ENCODE results near the genes PDP2 and EXOC3L1.

DNA sequence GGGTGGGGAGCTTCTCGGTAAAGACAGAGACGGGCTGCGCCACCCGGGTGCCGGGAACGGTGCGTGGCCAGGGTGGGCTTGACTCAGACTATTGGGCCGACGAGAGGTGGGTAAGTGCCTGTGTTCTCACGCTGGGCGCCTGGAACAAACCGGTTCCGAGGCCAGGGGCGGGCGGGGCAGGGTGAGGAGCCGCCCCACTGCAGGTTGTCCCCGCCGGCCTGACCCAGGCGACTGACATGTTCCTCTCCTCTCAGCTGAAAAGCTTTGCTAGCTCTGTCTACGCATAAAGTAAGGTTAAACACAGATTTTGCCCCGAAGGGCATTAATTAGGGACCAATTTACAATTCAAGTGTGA is 564 bp upstream of the CMTM4 start:
- RRBS, result 4% methylated on average over 12 of the region's 21 CpGs

DNA sequence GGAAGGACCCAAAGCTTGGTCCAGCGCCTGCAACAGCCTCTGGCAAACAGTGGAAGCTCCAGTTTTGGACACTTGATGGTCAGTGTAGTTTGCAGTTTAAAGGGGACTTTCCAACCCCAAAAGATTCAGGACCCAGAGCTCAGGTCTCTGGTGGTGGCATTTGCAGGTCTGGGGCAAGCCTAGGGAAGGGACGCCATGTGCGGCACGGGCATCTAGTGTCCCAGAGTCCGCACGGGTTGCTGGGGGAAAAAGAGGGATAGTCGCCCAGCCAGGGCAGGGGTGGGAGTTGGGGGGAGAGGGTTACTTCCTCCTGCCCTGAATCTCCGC is 305 bp upstream of the CA7 start:
- RRBS, result no CpG with 5 or more reads among the region's 8 CpGs

DNA sequence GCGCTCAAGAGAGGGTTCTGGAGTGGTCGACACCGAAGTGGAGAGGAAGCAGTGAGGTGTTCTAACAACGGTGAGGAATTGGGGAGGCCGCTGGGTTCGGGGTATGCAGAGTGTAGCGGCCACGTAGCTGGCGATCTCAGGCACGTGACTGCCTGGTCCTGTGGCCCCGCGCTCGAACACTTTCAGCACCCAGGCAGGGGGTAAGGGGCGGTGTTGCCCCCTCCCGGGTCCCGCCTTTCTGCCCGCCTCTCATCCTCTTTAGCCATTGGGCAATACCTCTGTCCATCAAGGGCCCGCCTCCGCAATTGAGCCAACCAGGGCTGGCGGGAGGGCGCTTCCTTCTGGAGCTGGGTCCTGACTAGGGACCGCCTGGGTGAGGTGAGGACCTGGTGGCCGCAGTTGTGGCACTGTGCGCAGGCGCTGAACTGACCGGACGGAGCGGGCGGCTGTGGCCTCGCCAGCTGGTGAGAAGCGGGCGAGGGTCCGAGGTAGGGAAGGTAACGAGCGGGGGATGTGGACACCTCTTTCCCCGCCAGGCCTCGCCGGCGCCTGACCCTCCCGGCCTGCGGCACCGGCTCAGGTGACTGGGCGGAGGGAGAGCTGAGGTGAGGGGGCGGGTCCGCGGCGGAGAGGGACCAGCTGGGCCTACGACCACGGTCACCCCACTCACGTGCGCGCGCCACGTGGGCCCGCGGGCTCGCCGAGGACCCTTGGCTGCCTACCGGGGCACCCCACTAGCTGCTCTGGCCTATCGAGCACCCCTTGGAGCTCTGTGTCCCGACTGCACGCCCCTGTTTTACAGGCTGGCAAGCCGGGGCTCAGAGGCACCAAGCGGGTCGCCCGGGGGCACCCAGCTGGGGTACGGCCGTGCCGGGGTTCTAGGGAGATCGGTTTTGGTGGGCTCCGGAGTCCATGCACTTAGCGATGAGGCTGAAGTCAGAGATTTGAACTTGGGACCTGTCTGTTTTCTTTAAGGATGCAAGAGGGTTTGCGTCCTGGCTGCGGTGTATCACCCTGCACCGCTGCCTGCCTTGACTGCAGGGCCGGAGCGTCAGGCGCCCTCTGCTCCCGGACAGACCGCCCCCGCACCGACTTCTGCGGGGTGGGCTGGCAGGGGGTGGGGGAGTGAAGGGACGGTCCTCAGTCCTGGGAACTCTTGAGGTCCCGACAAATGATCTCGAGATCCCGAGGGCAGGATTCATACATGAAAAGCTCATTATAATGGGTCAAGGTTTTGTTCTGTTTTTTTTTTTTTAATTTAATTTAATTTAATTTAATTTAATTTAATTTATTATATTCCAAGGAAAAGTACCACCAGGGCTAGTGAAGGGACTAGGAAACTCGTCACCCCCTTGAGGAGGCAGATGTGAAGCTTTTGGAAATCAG is at the start of gene PDP2:
Gene PDP2 (plus strand): TSS at position 339 of the 1,386 bp plus-strand sequence.
- RRBS, result 1% methylated on average over 13 of the region's 88 CpGs

- RRBS, result no CpG with 5 or more reads among the region's 7 CpGs
Measured at GRCh38 chr16:66898100-66898732, 17.9 kb downstream of the PDP2 start.

DNA sequence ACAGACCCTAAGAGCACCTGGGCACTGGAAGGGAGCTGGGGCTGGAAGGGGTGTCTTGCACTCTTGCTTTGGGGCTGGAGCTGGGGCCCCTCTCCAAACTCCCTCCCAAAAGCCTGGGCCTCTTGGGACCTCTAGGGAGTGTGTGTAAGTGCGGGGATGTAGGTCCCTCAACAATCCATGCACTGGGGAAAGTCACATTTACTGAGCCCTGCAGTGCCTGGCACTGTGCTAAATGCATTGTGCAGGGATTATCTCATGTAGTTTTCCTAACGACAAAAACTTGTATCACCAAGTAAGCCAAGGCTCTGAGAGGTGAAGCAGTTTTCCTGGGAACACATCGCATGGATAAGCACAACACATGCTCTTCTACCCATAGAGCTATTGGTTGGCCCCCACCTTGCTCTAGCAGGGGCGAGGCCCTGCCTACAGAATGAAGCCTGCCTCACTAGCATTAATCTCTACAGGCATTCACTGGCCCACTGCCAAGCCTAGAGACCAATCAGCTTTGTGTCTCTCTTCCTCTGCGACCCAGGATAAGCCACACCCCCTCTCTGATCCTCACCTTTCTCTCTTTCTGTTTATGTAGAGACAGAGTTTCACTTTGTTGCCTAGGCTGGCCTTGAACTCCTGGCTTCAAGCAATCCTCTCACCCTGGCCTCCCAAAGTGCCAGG is 13.1 kb downstream of the CDH16 start:
- RRBS, result no CpG with 5 or more reads among the region's 5 CpGs

GRCh38 chr16:66924529-66925396 is 572 bp downstream of the RRAD start:
- RRBS, result 4% methylated on average over 37 of the region's 82 CpGs

DNA sequence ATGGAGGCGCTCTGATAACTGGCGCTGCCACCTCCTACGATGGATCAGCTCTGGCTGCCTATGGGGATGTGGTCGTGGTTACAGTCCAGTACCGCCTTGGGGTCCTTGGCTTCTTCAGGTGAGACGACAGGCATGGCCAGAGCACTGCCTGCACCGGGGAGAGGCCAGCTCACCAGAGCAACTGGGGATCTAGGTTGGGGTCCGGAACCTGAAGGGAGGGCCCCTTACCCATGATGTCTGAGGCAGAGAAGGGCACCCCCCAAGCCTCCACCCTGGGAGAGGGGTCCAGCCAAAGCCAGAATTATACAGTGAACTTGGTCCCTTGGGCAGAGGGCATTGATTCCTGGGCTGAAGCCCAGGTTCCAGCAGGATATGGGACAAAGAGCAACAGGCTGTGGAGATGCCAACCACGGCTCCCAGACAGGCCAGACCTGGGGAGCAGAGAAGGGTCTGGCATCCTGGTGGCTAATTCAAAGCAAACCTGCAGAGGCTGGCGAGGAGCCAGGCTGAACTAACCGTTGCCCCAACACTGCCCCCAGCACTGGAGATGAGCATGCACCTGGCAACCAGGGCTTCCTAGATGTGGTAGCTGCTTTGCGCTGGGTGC is 2.9 kb downstream of the CES3 start:
- RRBS, result 80% methylated on average over 1 of the region's 12 CpGs

- RRBS, result no CpG with 5 or more reads among the region's 4 CpGs
Measured at GRCh38 chr16:67104899-67105354, 4.8 kb upstream of the PHAF1 start.

DNA sequence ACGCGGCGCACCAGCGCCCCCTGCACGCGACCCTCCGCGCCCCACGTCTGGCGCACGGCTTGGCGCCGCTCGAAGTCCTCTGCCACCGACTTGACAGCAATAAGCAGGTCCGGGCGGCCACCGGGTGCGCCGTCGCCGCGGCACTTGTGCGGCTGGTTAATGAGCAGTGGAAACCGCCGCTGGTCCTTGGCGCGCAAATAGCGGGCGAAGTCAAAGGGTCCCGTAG is 857 bp downstream of the B3GNT9 start:
- RRBS, result no CpG with 5 or more reads among the region's 31 CpGs

DNA sequence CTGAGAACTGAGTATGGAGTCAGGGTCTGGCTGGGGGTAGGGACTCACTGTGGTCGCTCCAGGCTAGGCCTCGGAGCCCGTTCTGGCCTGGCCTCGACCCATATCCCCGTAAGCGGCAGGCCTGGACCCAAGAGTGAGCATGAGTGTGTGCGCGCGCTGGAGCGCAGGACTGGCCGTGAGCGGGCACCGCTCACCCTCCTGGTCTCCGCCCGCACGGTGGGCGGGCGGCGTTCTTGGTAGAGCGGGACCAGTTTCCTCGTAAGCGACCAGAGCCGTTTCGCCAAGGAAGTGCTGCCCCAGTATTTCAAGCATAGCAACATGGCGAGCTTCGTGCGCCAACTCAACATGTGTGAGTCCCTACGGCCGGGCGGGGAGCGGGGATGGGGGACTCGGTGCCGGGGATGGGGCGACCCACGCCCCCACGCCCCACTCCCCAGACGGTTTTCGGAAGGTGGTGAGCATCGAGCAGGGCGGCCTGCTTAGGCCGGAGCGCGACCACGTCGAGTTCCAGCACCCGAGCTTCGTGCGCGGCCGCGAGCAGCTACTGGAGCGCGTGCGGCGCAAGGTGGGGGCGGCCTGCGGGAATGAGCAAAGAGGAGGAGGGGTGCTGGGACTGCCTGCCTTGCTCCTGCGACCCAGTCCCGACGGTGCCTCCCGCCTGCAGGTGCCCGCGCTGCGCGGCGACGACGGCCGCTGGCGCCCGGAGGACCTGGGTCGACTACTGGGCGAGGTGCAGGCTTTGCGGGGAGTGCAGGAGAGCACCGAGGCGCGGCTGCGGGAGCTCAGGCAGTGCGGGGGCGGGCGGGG is 940 bp downstream of the HSF4 start:
- RRBS, result 14% methylated on average over 7 of the region's 81 CpGs

DNA sequence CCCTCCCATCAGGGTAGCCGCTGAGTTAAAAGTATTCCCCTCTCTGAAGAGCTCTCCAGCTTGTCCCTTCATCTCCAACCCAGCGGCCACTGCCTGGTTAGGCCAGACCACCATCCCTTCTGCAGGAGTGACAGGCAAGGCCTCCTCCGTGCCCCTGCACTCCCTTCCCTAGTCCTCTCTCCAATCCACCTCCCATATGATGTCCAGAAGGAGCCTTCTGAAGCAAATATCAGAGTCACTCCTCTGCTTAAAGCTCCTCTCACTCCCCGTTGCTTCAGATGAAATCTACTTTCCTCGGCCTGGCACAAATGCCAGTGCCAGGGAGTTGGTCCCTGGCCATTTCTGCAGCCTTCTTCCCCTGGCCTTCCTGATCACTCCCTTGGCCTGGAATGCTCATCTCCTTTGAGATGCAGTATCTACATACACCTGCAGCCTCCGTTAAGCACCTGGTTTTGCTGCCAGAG is 6.3 kb downstream of the MATCAP1 start:
- RRBS, result no CpG with 5 or more reads among the region's 6 CpGs

- RRBS, result no CpG with 5 or more reads among the region's 15 CpGs
Measured at GRCh38 chr16:67182880-67183633, 706 bp downstream of the MATCAP1 start.

DNA sequence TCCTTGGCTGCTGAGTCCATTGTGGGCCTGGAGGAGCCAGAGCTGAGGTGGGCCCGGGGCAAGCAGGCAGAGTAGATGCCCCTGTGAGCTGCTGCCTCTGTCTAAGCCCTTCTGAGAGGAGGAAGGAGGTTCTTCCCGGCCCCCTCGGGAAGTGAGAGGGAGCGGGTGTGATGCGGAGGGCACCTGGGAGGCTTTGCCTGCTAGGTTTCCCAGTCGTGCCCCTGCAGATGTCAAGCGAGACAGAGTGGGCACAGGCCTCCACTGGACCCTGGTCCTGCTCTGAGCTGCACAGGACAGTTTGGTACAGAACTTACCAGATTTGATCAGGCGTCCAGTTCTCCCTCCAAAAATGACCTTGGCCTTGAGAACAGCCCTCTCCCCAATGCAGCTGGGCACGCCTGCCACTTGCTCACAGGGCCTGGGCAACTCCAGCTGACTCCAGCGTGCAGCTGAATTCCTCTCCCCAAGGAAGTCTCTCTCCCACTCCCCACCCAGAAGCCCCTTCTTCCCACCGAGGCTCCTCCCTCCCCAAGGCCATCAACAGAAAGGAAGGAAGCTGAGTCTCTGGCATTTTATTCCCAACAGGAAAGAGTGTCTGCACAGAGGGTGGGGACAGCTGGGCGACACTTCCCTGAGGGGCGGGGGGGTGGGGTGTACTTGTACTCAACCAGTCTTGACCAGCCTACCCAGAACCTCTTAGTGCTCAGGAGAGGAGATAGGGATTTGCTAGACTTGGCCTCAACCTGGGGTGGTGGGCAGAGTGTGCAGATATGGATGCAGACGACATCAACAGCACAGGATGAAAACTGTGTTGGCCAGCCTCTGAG is at the start of gene EXOC3L1:
Gene EXOC3L1 (minus strand): TSS at position 480 of the 827 bp plus-strand sequence.
- RRBS, result 27% methylated on average over 2 of the region's 14 CpGs

DNA sequence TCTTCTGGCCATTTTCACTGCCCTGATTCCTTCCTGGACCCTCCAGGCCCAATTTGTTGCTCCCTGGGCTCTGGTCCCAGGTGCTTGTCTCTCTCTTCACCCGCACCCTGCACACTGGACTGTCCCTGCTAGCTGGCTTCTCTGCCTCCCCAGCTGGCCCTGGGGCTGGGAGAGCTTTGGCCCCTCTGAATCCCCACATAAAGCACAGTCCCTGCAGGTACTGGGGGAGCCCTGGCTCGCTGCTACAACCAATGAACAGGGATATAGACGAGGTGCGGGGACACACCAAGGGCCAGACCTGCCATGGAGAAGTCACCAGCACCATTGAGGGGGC is 7.5 kb downstream of the ELMO3 start:
- RRBS, result no CpG with 5 or more reads among the region's 4 CpGs

GRCh38 chr16:67231298-67232221 is 4.6 kb downstream of the TMEM208 start:
- RRBS, result no CpG with 5 or more reads among the region's 15 CpGs

GRCh38 chr16:67233316-67234040 is 6.5 kb downstream of the TMEM208 start:
- RRBS, result no CpG with 5 or more reads among the region's 9 CpGs

- RRBS, result no CpG with 5 or more reads among the region's 4 CpGs
Measured at GRCh38 chr16:67346211-67346922, 19.8 kb downstream of the LRRC36 start.

DNA sequence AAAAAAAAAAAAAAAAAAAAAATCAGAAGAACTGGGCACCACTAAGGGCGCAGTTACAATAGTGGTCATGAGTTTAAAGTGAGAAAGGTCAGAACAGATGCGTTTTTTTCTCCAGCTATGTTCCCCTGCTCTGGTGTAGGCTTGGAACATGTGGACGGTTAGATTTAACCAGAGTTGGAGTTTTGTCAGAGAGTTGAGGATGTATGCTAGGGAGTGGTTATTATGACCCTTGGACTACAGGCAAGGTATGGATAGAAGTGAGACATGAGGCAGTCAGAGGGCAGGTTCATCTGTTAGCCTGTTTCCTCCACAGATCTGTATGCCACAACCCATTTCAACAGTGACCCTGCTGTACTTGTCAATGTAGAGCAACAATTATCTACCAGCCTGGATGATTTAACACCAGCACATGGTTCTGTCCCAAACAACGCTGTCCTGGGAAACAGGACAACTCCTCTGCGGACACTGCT is 22.6 kb downstream of the TPPP3 start:
- RRBS, result no CpG with 5 or more reads among the region's 5 CpGs

DNA sequence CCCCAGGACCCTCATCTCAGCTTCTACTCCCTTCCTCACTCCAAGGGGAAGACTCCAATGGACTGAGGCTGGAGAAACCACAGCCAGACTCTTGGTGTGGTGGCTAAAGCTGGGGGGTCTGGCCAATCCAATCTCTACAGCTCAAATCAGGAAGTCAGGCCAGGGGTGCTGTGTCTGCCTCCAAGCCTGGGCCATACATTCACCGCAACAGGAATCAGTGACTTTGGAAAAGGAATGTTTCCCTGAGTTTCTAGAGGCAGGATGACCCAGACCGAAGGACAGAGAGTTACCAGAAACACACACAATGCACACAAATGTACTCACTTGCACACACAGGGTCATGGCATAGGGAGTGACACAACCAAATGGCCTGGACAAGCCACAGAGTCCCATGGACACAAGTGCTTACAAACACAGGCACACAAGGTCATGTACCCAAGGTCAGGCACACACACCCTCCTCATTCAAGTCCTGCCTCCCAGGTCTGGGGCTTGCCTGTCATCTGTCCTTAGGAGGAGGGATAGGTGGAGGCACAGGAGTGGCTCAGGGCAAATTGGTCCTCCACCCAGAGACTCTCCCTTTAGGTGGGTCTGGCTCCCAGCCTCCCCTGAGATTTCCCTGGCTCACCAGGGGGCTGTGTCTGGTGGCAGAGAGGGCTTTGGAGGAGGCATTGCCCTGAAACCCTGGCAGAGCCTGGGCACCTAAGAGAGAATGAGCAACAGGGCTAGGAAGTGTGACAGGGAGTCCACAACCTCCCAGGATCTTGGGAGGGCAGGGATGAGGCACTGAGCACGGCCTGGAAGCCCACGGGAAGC is 1.5 kb upstream of the HSD11B2 start:
- RRBS, result no CpG with 5 or more reads among the region's 4 CpGs

DNA sequence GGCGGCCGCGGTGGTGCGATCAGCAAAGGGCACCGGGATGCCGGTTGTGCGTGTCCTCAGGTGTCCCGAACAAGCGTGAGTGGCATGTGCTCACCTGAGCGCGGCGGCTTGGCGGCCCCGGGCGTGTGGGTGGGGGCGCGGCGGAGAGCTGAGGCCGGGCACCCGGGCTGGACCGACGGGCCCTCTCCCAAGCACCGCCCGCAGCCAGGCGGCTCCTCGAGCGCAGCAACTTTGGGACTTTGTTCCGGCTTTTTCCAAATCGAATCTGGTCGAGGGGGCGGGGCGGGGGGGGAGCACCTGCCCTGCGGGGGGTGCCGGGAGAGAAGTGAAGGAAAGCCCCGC is 245 bp upstream of the HSD11B2 start:
- RRBS, result 3% methylated on average over 33 of the region's 35 CpGs

Data from AG08470 (cell line).